NALM6 (cell line): ENCODE results near the gene ARHGEF28.

GRCh38 chr5:72452553-72453538, 54.4 kb downstream of the ZNF366 start:
- PRO-cap = no peak

DNA sequence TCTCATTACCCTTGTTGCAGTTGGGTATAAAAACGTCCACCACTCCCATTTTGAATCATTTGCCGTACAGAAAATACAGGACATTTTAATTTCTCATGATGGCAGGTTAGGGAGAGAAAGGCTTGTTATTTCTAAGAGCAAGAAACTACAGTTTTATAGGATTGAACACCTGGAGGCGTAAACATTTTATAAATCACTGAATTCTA, 699 bp upstream of the TNPO1 start:
- PRO-cap = no peak

- PRO-cap = no peak
These were observed 15.8 kb upstream of the FCHO2 start for GRCh38 chr5:72939888-72940621.

DNA sequence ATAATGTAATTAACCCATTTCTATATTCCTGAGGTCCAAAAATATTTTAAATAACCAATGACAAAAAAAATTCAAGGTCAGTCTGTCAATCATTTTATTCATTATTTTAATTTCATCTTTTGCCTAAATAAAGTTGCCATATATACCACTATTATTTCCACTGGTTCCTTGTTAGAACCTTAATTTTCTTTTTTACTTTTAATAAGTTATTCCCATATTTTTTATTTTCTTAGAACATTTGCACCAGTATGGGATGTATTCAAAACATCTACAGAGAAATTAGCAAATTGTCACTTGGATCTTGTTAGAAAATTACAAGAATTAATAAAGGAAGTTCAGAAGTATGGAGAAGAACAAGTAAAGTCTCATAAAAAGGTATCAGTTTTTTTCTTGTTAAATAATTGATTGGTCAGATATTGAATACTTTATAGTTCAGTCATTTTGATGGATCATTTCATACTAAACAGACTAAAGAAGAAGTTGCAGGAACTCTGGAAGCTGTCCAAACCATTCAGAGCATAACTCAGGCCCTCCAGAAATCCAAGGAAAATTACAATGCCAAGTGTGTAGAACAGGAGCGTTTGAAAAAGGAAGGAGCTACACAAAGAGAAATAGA, 34.5 kb downstream of the FCHO2 start:
- PRO-cap = no peak

DNA sequence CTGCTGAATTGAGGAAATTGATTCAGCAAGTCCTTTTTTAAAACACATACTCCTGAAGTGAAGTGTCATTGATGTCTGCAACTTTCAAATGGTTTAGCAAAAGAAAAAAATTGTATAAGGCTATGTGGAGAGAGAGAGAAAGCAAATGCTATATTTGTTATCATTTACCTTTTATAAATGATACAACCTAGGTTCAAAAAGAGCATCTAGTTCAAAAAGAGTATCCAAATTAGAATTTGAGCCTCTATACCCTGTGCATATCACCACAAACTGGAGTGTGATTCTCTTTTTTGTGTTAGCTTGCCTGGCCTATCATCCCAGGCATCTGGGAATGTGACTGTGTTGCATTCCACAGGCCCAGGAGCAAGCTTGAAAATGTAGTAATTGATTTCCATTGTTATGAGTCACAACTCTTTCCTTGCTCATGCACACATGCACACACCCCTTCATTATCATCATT, 75.0 kb downstream of the FCHO2 start:
- PRO-cap = no peak

DNA sequence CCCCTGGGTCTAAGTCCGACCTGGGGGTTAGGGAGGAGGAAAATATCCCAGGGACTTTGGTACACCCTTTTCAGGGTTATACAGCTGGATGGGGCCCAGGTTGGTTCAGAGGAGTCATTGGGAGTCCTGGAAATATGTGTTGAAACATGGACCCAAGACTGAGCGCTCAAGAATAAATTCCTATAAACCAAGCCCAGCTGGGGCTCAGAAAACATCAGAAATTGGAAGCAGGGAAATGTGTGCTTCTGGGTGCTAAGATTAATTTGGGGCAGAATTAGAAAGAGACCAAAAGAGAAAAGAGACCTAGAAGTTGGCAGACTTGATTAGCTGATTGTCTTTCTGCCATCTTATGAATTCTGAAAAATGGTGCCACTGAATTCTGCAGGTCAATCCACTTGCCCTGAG, 4.4 kb upstream of the TMEM171 start:
- PRO-cap = no peak

DNA sequence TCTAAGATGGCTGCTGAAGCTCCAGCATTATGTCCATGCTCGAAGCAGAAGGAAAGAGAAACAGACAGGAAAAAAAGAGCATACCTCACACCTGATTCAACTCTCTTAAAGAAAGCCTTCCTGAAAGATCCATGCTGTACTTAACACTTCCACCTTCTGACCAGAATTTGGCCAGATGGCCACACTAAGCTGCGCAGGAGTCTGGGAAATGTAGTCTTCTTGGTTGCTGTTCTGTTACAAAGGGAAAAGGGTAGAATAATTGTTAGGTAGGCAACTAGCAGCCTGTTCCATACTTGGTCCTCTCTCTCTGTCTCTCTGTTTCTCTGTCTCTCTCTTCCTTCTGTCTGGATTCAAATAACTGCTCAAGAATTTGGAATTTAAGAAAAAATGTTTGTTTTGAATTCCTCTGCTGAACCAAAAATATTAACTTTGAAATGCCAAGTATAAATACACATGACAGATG, 16.0 kb downstream of the TMEM174 start:
- PRO-cap = no peak

DNA sequence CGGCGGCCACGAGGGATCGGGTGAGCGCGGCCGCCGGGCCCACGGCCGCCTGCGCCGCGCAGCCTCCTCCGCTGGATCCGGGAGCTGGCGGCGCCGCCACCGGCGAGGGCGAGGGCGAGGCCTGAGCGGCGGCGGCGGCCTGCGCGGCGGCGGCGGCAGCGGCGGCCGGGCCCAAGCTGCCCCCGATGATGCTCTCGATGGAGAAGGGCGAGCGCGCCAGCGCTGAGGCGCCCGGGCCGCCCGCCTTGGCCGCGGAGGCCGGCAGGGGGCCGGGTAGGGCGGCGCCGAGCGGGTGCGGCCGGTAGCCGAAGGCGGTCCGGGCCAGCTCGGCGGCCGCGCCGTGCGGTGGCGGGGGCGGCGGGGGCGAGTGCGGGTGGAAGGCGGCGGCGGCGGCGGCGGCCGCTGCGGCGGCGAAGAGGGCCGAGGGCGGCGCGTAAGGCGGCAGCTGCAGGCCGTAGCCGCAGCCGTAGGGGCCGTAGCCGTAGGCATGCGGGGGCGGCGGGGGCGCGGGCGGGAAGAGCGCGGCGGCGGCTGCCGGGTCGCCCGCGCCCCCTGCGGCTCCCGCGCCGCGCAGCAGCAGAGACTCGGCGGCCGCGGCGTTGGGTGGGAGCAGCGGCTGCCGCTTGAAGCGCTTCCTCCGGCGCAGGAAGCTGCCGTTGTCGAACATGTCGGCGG, 1.4 kb downstream of the FOXD1 start:
- PRO-cap = no peak

DNA sequence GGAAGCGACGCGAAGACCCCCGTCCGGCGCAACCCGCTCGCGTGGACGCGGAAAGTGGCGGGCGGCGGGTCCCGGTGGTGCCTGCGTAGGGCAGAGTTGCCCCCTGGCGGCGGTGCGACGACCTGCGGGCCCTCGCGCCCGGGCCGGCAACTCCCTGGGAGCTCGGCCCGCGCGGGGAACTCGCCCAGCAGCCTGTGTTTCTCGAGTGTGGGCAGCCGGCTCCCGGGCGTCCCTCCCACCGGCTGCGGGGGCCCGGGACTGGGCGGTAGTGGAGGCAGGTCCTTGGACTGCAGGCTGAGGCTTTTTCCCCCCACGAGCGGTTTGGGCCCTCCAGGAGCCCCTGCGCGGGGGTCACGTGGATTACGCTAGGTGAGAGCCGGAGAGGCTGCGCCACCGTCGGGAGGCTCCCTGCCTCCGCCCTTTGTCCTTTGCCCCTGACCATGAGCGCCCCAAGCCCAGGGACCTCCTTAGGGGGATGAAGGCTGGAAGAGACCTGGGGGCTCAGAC, 2.8 kb upstream of the FOXD1 start:
- PRO-cap = no peak

DNA sequence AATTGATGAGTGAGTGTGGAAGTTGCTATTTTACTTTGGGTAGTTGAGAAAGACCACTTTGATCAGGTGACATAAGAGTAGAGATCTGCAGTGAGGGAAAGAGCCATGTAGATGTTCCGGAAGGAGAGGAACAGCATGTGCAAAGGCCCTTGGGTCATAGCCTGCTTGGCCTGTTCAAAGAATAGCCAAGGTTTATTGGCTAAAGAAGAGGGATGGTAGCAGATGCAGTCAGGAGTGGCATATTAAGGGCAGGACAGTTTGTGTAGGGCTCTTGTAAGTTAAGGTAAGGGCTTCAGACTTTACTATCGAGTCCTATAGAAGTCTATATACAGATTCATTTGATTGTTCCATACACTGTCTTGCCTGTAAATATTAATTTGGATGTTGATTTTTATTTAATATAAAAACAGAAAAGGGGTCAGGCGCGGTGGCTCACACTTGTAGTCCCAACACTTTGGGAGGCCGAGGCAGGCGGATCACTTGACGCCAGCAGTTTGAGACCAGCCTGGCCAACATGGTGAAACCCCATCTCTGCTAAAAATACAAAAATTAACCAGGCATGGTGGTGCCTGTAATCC, 3.3 kb downstream of the BTF3 start:
- PRO-cap = no peak

DNA sequence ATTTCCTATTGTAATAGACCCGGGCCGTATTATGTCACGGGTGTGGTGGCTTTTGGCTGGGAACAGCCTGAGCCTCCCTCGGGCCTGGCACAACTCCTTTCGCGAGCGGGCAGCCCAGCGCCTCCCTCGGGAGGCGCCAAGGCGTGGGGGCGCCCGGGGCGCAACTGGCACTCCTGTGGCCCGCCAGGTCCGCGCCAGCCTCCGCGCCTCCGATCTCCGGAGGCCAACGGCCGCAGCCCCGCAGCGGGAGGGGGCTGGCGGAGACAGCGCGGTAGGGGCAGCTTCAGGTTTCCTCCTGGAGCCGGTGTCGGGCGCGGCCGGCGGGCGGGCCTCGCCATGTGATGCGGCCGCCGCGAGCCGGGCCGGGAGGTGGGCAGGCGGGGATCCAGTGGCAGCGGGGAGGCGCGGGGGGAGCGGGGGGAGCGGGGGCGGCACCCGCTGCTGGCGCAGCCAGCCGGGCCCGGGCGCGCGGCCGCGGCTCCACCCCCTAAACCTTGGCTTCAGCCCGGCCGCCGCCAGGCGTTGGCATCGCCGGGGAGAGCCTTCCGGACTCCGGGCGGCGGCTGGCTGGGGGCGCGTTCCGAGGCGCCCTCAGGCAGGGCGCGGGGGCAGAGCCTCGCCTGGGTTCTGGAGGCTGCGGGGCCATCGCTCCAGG, at the start of gene ARHGEF28:
Gene ARHGEF28 (plus strand): TSS at position 528 of the 655 bp plus-strand sequence.
- PRO-cap = no peak

DNA sequence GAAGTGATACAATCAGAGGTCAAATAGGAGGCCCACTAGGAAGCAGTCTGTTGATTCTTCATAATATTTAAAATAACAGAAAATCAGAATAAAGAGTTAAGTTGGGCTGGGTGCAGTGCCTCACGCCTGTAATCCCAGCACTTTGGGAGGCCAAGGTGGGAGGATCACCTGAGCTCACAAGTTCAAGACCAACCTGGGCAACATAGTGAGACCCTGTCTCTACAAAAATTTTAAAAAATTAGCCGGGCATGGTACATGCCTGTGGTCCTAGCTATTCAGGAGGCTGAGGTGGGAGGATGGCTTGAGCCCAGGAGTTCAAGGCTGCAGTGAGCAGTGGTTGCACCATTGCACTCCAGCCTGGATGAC, 177.7 kb downstream of the ARHGEF28 start:
- PRO-cap = no peak

GRCh38 chr5:73813835-73814235, 187.8 kb downstream of the ARHGEF28 start:
- PRO-cap = no peak

GRCh38 chr5:73857782-73858684, 232.0 kb downstream of the ARHGEF28 start:
- PRO-cap = no peak

DNA sequence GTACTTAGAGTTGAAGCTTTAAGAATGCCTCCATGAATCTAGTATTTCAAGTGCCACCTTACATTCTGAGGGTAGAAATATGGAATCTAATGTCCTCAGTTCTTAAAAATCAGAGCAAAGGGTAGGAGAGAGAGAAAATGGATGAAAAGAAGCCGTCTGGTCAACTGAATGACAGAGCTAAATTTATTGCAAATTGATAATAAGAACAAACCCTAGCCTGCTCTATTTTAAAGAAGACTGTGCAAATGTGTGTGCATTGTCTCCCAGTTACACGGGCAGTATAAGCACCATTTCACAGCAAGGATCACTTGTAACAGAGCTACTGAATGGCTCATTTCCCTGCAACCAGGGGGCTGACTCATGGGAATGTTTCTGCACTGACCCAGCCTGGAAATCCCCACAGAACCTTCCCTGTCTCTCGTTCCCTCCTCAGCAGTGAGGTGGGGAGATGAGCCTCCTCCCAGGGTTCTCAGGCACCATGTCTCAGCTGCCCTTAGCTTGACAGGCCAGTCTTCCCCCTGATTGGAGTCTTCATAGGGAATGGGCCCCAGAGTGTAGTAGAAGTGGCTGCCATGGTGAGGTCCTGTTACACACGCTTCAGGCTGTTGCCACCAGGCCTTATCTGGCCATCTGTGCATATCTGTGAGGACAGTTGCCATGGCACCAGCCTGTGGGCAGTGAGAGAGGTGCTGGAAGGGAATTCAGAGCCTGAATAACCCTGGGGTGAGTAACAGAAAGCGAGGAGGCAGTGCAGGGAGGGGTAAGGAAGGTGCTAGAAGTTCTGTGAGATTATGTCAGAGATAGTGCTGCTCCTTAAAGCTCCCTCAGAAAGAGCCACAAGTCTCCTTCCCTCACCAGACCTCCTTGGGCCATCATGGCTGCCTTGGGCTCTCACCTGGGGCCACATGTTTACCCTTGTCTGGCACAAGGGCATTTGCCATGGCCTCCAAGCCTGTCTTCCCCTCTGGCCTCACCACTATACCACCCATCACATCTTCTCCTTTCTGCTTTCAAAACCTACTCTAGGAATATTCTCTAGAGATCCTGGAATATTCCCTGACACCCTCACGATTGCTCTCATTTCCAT, 324.4 kb downstream of the ENC1 start:
- PRO-cap = no peak

DNA sequence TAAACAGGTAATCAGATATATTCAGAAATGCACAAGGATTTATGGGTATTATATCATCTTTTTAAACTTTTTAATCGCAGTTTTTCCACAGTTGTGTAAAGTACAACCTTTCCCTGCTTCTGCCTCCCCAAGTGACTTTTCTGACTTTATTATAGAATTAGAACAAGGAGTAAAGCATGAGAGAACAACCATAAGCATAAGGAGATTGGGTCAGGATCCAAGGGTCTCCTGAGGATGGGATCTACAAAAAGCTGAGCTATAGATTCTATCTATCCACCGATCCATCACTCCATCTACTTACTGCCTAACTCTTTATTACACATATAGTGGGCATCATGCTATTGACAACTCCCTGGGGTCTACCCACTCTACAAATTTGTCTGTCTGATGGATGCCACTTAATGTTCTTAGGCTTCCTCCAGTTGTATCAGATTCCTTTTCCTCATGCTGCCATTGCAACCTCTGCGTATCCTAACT, 228.8 kb downstream of the ENC1 start:
- PRO-cap = no peak

- PRO-cap = no peak
These were observed 10.7 kb downstream of the ENC1 start for GRCh38 chr5:74629669-74630325.

- PRO-cap = unidirectional peak, minus-strand start at chr5:74686238
These were observed 1.0 kb downstream of the HEXB start for GRCh38 chr5:74685911-74686650.

DNA sequence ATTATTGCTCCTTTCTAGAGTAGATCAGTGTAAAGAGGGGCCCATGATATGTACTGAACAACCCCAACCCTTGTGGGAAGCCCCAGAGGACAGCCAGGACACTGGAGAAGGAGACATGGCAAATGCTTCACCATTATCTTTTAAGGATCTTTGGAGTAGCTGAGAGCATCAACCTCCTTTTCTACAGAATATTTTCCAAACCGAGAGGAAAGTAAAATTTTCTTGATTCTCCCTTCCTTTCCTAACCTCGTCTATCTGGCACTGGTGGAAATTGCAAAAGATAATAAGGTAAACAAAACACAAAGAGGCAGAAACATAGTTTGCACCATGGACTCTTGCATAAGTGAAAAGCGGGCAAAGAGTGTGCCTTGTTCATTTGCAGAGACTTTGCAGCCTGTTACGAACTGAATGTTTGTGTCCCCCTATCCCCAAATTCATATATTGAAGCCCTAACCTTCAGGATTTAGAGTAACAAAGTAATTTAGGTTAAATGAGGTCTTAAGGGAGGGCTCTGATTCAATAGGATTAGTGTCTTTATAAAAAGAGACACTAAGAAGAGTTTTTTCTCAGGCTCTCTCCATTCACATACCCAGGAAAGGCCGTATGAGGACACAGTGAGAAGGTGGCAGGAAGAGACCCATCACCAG, 51.9 kb upstream of the FAM169A start:
- PRO-cap = no peak

DNA sequence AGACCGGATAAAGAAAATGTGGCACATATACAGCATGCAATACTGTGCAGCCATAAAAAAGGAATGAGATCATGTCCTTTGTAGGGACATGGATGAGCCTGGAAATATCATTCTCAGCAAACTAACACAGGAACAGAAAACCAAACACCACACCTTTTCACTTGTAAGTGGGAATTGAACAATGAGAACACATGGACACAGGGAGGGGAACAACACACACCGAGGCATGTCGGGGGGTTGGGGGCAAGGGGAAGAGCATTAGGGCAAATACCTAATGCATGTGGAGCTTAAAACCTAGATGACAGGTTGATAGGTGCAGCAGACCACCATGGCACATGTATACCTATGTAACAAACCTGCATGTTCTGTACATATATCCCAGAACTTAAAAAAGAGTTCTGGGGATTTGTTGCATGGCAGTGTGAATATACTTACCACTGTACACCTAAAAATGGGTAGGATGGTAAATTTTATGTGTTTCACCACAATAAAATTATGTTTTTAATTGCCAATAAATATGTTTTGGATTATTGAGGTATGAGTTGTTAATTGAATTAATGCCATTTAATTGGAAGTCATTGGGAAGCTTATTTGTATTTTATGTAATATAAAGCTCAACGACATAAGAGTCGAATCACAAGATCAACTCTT, 20.7 kb downstream of the HMGCR start:
- PRO-cap = no peak